ENCODE measurements around the genes MS4A5, MS4A8 and TMEM109.

- PRO-cap = no peak
Observed at GRCh38 chr11:60314469-60315062, 12.5 kb upstream of the MS4A6E start.

DNA sequence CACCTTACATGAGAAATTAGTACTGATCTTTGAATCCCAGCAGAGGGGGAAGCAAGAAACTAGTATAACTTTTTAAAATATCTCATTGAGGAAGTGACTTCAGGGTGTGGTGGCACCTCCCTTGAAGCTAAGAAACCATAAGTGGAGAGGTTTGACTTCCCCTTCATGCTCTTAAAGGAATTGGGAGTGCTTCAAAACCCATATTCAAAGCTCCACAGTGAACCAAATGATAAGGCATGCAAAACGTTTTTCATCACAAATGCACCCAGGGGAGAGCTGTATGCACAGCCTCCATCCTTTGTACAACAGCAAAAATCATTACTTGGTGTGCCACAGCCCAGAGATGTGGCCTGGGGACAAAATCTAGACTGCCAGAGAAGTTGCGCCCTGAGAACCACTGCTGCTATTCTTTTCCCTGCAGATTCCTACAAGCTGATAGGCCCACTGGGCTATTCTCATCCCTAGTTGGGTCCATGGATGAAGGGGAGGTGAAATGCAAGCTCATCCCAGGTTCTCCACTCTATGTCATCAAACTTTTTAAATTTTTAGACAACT, 659 bp downstream of the MS4A14 start:
- PRO-cap = no peak

GRCh38 chr11:60429335-60429852, at the start of gene MS4A5:
Gene MS4A5 (plus strand): TSS chr11:60429572.
- PRO-cap = no peak

DNA sequence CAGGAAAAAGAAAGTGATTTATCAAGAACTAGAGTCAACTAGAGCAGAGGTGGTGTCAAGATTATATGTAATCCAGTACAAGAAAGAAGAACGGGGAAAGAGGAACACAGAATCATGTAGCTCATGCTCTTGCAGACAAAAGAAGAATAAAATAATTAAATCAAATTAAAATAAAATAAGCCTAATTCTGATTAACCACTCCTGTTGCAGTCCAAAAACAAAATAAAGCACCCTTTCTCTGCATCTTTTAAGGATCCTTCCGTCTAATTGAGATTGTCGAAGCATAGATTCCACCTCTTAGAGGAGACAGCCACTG, 10.0 kb downstream of the MS4A12 start:
- PRO-cap = no peak

DNA sequence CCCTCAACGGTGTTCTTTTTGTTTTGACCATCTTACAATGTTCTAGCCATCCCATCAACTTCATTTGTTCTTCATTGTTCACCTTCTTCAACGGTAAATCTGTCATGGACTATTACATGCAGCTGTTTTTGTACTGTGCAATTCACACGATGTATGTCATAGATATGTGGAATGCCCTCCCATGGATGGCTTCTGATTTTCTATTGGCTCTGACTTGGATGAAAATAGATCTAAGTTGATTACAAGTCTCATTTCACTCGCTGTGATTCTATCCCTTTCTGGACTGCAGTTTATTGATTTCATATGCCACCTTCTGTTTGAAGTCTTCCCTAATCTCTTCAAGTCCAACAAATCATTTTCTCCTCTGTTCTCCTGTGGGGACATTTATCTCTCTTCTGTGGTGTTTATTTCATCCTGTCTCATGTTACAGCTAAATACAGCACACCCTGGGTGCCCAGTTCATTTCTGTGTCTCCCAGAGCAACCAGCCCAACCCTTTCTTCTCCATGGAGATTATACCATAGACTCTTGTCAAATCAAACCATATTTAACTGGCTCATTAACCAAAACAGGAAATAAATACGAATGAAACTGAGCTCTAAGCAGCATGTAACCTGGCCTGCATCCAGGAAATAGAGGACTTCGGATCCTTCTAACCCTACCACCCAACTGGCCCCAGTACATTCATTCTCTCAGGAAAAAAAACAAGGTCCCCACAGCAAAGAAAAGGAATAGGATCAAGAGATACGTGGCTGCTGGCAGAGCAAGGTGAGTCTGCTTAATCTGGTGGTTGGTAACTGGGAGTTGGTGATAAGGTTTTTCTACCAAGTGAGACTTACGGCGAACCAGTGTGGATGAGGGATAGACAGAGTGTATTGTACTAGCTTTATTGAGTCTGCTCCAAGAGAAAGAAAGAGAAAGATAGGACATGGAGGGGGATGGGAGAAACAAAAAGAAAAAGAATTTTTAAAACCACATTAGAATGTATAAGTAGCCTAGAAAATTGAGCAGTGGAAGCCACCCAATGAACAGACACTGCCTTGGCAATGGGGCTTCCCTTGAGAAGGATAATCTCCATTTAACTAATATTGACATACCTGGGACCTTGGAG, at the start of gene MS4A8:
Gene MS4A8, plus strand, starts transcription at position 604 of the 1,110 bp plus-strand sequence.
- PRO-cap = no peak

DNA sequence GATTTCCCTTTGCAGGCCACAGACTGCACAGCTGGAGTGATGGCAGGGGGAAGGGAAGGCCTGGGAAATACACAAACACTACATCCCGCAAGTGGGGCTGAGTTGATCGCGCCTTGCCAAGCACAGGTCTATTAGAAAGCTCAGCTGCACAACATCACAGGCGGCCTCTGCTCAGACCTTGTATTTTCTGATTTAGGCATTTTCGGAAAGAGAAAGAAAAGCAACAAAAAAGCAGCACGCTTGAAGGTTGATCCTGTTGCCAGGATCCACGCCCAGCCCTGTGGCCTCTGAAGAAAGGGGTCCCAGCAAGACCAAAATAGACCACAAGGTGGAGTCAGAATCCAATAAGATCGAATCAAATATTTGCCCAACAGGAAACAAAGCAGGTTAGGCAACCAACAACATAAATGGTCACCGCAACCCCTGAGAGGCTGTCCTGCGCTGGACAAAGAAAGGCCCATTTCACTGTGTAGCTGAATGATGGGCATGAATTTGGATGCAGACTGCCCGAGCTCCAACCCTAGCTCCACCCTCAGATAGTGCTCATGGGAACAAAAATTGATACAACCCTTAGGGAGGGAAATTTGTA, 1.8 kb downstream of the MS4A8 start:
- PRO-cap = no peak

DNA sequence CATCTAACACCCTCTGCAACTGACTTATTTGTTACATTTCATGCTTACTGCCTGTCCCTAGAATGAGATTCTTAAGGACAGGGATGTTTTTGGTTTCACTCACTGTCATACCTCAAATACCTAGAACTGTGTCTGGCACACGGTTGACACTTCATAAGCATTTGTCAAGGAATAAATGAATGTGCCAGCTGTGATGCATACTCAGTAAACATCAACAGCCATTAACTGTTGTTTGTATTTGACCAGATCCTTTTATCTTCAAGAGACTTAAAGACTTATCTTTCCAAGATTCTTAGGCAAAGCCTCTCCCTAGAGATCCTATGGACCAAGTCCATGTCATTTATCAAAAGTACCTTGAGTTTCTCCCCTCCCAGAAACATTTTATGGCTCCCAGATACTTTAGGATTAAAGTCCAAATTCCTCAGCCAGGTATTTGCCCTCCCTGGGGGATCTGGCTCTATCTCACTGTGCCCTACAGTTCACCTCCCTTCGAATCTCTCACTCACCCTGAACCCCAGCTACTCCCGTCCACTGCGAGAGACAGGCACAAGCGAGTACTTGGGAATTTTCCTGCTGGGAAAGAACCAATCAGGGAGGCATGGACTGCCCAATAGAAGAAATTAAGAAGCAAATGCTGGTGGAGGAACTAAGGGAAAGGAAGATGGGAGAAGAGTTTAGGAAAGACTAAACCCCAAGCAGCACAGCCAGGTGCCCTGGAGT, 11.8 kb downstream of the MS4A8 start:
- PRO-cap = no peak

DNA sequence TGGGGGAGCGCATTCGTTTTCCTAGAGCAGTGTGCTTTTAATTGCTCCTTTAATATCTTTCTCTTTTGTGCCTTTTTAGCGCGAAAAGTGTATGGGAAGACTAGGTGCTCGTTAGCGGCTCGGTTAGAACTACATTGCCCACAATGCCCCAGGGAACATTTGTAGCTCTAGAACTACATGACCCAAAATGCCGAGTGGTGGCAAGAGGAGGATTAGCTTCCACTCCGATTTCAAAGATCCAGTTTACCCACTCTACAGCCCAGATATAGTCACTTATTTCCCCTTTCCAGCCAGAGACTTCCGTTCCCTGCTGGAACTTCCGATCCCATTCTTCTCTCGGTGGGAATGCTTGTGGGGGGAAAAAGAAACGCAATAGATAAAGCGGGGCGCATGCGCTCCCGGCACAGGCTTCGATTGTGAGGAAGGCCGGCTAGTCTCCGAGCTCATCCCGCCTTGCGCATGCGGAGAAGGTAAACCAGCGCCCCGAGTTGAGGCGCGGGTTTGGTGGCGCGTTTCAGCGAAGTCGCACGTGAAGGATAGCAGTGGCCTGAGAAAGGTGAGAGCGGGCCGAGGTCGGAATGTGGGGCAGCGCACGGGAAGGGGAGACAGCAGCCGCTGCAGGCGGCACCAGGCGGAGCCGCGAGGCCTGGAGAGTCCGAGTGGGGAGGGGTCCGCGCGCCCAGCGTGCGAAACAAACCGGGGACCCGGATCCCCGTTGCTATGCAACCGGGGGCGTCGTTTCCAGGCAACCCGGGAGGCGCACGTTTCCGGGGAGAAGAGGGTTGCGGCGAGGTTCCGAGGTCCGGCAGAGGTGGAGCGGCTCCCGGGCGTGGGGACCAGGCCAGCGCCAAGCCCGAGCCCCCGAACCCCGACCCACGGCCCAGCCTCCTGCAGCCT, at the start of gene TMEM109:
Gene TMEM109, plus strand, starts transcription at position 446 of the 897 bp plus-strand sequence.
- PRO-cap = bidirectional peak, plus-strand start at position 185 of the sequence, minus-strand start at position 131 of the sequence; bidirectional peak, plus-strand start at position 241 of the sequence, minus-strand start at position 238 of the sequence; bidirectional peak, plus-strand start at position 404 of the sequence, minus-strand start at position 416 of the sequence

- PRO-cap = no peak
Observed at GRCh38 chr11:60933788-60934063, 9.5 kb downstream of the TMEM132A start.

GRCh38 chr11:61026032-61026710, 54.7 kb downstream of the CD6 start:
- PRO-cap = bidirectional peak, plus-strand start at chr11:61026566, minus-strand start at chr11:61026389

- PRO-cap = no peak
Observed at GRCh38 chr11:61092186-61092820, 10.0 kb upstream of the CD5 start.

GRCh38 chr11:61111640-61112093, 9.4 kb downstream of the CD5 start:
- PRO-cap = no peak

- PRO-cap = no peak
Observed at GRCh38 chr11:61132720-61133159, 28.5 kb downstream of the VPS37C start.

DNA sequence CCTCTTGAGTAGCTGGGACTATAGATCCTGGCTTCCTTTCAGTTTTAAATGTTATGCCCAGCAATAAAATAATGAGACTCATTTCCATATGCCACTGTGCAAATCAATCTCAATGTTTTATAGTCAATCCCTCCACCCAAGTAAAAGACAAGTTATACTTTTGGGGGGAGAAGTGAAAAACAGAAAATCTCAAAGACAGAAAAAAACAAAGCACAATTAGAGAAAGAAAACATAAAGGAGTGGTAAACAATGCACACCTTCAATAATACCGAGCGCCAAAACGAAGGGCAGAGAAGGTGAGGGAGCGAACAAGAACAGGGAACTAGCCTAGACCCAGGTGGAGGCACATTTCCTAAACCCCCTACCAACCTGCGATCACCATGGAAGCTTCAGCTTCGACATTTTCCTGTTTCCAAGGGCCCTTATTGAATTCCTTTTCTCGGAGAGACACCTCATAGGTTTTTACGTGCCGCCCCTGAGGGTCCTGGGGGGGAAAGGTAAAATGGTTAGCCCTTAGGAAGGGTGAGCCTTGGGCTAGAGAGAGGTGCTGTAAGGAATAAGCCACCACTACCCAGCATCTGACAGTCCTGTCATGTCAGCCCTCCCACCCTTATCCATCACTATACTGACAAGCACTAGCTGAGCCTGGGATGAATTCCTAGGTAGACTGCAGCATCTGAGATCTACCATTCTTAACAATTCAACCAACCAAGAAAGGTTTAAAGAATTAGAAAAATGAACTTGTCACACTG, 6.3 kb downstream of the DDB1 start:
- PRO-cap = no peak

DNA sequence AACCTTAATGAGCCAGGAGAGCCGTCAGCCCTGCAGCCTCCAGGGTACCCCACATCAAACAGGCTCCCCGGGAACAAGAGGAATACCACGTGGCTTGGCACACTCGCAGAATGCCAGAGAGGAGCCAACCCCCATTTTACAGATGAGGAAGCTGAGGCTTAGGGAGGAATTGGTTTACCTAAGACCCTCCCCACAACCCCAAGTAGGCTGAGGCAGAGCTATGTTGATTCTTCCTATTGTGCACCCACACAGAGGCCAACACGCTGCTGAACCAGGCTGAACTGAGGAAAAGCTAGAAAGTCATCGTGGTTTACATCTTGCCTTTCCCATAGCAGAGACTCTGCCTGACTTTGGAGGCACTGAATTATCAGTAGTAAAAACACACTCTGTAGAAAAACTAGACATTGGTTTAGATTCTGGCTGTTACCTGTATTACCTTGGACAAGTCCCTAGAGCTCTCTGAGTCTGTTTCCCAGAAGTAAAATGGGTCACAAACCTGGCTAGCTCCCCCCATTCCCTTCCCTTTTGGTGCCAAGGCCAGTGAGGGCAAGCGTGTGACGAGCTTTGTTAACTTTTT, 793 bp downstream of the TKFC start:
- PRO-cap = no peak

DNA sequence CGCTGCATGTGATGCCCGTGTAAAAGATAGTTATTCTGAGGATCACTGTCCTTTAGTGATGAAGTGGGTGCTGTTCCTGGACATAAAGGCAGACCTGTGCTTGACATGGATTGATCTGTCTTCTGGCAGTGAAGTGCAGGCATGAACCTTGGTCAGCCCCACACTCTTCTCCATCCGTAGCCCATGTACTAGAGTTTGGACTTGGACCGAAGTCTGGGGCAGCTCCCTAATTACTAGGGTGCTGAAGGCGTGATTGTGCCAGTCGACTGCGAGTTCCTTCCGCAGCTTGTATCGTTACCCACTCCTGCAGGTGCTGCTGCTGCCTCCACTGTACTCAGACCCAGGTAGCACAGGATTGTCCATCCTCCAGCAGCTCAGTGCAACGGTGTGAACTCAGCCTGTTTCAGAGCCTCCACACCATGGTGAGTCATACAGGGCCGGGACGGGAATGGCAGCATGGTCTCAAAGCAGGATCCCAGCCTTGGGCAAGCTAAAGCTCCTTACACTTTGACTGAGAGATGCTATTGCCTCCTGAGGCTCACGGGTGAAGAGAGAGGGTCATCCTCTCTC, 1.4 kb downstream of the TKFC start:
- PRO-cap = no peak

GRCh38 chr11:61344142-61344347, 11.0 kb downstream of the TKFC start:
- PRO-cap = no peak

DNA sequence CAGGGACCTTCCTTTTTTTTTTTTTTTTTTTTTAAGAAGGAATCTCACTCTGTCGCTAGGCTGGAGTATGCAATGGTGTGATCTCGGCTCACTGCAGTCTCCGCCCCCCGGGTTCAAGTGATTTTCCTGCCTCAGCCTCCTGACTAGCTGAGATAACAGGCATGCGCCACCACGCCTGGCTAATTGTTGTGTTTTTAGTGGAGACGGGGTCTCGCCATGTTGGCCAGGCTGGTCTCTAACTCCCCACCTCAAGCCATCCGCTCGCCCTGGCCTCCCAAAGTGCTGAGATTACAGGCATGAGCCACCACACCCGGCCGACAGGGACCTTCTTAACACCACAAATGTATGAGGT, 11.3 kb downstream of the TKFC start:
- PRO-cap = no peak

DNA sequence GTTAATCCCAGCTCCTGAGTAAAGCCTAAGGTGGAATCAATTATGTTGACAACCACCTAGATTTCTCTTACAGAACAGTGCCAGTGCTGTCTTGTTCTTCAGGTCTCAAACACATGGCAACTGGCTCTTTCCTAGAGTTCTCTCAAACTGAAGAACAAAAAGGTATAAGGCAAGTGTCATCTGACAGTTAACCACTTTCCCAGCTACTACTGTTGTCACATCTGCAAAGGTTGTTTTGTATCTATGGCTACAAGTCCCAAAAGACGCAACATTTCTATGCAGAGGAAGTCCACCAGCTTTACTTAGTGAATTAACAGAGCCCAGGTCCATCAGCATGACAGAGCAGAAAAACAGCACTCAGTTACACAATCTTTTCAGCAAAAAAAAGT, 12.2 kb downstream of the CPSF7 start:
- PRO-cap = no peak

- PRO-cap = no peak
Observed at GRCh38 chr11:61453501-61453963, 23.6 kb downstream of the SDHAF2 start.

All from cardiac septum (tissue), 1 donor.